Mesenchymal stem cell of the bone marrow (primary cell): Measurements from ENCODE around the genes TNPO2 and RTBDN.

GRCh38 chr19:12723193-12724487, at the start of gene TNPO2:
TSS of gene TNPO2 (minus strand) at chr19:12723932.
- CAGE, long polyA plus RNA = no peak

DNA sequence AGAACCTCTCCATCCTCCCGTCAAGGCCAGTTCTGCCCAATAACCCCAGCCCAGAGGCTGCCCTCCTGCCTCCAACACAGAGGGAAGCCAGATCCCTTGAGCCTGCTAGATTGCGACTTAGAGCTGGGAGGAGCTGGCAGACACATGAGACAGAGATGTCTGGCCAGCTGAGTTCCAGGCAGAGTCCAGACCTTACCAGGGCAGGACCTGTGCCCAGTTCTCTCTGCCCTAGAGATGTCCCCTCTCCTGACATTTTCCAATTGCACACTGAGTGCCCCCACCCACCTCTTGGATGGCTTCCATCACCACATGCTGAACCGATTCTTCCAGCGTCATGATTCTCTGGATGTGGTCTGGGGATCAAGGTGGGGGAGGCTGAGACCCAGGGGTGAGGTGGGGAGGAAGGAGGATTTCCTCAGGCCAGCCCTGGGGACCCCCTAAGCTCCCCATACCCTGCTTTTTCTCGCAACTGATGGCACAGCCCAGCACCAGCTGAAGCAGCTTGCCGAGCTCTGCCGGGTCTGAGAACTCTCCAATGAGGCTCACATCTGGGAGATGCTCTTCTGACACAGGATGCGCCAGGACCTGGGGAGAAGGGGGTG, 2.9 kb downstream of the HOOK2 start:
- CAGE, long polyA plus RNA = no peak

- CAGE, long polyA plus RNA = no peak
These were observed 792 bp downstream of the HOOK2 start for GRCh38 chr19:12774546-12774973.

- CAGE, long polyA plus RNA = no peak
These were observed 3.9 kb upstream of the HOOK2 start for GRCh38 chr19:12779010-12779904.

DNA sequence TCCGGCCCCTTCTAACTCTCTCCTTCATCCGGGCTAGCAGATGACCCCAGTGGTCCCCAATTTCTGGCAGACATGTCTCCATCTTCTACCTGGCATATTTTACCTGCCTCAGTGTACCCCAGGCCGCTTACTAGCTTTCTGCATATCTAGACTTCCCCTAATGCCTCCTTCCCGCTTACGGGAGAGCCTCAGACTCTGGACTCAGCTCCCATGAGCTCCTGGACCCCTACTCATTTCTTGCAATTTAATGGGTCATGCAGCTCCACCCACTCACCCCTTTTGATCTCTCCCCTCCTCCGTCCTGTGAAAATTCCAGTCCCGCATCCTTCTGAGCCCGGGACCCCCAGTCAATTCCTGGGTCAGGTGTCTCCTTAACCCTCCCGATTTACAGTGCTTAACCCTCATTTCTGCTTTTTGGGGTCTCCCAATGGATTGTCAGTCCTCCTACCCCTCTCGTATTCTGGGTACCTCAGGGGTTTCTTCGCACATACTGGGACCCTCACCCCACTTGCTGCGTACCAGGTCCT, 585 bp upstream of the JUNB start:
- CAGE, long polyA plus RNA = no peak

DNA sequence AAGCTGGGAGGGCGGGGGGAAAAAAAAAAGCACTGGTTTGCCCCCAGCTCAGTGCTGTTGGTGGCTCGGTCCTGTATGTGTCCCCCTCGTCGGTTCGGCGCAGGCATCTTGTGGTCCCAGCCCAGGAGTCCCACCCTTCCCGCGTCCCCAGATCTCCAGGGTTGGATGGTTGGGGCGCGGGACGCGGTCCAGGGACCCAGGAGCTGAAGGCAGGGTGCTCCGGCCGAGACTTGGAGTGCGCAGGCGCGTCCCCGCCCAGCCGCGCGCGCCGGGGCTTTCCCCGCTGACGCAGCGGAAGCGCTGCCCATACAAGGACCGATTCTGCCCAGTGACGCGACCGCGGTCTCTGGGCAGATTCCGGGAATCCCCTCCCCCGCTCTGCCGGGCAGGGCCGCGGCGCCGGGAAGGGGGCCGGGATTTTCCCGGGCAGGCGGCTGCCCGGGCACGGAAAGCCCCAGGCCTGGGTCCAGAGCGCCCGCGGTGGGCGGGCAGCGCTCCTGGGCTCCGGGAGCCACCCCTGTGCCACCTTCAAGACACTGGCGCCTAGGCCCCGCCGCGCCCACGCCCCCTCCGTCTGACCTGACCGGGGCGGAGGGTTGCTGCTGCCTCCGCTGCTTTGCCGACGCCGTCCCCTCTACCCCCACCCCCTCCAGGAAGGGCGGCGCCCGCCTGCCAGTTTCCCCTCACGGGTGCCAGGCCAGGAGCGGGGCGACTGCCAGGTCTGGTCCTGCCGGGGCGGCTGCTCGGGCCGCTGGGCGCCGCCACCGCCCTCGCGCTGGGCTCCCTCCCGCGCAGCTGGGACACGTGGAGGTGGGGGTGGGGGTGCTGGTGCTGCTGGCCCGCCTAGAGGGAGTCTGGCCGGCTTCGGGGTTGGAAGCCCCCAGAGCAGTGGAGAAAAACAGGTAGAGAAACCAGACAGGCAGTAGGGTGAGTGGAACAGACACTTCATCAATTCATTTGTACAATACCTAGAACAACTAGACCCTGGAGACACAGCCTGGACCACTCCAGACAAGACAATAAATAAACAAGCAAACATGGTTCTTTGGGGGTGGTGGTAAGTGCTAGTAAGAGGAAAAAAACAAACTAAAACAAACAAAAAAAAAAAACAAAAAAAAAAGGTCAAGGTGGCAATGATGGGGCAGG, 2.4 kb downstream of the JUNB start:
- CAGE, long polyA plus RNA = no peak

- CAGE, long polyA plus RNA = no peak
These were observed at the start of gene RTBDN for GRCh38 chr19:12834214-12834881. TSS of gene RTBDN (minus strand) at chr19:12834579.

GRCh38 chr19:12841053-12841967, 3.0 kb downstream of the MAST1 start:
- CAGE, long polyA plus RNA = no peak

DNA sequence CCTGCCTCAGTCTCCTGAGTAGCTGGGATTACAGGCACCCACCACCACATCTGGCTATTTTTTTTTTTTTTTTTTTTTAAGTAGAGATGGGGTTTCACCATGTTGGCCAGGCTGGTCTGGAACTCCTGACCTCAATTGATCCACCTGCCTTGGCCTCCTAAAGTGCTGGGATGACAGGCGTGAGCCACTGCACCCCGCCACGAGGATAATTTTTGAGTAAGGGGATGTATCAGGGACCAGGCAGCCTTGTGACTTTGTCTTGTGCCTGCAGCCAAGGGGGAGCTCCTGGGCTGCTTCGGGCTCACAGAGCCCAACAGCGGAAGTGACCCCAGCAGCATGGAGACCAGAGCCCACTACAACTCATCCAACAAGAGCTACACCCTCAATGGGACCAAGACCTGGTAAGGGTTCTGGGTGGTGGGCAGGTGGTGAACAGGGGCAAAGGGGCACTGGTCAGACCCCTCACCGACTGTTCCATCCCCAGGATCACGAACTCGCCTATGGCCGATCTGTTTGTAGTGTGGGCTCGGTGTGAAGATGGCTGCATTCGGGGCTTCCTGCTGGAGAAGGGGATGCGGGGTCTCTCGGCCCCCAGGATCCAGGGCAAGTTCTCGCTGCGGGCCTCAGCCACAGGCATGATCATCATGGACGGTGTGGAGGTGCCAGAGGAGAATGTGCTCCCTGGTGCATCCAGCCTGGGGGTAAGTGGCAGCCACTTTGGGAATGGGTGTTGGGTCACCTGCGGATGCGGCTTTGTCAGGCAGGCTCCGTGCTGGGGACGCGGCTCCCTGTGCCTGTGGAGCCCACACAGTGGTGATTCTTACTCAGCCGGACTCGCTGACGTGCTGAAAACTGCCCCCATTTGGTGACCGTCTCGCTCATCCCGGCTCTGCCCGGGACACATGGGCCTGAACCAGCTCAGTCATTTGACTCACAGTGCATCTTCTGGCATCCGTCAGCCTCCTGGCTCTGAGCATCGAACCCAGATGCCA, 5.1 kb downstream of the GCDH start:
- CAGE, long polyA plus RNA = no peak

- CAGE, long polyA plus RNA = no peak
These were observed 7.3 kb downstream of the NFIX start for GRCh38 chr19:13002455-13003127.

DNA sequence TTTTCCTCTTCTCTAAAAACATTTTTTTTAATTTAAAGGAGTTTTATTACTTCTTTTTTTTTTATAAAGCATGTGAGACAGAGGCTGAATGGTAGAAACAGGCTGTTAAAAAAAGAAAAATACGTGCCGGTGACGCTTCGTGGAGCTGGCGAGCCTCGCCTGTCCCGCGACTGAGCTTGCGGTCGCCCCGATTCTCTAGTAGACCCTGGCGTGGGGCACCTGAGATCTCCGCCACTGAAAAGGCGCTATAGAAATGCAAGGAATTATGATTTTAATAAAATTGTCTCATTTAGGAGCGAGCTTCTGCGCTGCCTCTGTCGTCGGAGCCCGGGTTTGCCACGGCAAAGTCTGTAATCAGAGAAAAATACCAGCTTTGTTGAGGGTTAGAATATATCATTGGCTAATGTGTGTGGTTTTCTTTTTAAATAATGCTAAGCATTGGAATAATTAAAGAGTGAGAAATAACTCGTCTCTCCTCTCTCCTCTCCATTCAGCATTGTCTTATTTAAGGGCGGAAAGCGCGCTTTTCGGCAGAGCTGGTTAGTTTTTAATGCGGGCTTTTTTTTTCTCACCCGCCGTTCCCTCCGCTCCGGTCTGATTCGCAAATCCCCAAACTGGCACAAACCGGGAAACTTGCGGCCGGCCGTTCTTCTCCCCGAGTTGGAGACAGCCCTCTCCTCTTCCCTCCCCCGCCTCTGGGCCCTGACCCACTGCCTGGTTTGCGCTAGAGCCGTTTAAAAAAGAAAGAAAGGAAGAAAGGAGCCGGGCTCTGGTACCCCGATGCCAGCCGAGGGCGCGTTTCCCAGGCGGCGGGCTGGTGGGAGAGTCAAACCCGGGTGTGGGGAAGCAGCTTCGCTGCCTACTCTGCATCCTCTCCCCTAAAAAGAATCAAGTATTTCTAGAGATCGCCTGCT, 18.6 kb downstream of the NFIX start:
- CAGE, long polyA plus RNA = no peak

- CAGE, long polyA plus RNA = no peak
These were observed 31.8 kb downstream of the NFIX start for GRCh38 chr19:13026938-13027699.

DNA sequence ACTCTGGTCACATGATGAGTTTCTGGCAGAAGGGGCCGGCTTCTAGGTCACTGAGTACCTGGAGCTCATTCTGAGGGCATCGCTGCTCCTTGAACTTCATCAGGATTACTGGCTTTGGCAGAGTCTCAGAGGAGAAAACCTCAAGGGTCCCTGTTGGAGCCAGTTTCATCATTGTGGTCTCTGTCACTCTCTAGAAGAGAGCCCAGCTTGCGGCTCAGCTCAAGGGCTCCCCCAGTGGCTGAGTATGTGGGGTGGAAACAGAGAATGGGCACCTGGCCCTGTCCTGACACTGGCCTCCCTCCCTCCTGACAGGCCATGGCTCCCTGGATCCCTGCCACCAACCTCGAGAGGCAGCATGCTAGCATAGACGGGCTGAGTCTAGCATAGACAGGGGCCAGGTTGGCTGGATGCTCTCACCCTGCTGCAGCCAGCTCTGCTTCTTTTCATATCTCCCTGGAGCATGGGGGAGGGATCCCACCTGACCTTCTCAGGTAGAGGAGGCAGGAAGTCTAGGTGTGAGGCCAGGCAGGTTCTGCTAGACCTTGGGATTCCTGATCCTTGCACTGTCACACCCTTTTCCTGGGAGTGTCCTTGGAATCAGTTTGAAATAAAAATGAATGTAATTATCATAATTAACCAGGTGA, 38.9 kb downstream of the NFIX start:
- CAGE, long polyA plus RNA = no peak

DNA sequence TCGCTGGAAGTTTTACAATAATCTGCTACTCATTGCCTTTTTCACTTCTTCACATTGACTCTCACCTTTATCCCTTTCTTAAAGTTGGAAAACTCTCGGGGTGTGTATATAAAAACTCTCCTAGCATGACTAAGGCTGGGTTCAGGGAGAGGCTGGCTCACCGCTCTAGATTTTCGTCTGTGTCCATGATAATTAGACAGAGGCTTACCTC, 39.3 kb downstream of the NFIX start:
- CAGE, long polyA plus RNA = no peak

DNA sequence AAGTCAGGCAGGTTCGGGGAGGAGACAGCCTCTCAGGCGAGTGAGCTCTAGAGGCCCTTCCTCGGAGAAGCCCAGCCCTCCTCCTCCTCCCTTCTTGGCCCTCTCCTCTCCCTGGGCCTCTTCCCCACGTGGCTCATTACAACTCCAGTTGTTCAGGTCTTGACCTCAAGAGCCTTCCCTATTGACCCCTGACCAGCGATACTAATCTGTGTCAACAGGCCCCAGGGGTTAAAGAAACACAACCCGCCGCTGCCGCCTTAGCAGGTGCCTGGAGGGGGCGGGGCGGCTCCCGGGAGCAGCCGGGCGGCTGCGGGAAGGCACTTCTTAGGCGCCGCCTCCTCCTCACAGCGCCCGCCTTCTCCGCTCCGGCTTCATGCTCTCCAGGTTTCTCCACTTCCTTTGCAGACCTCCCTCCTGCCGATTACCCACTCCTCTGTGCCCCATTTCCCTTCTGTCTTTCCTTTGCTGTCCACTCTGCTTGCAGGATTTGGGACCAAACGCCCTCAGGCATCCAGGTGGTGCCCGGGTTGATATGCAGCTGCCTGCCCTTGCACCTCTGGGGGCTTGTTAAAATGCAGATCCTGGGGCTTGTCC, 51.0 kb downstream of the LYL1 start:
- CAGE, long polyA plus RNA = no peak

GRCh38 chr19:13052733-13053583, 49.7 kb downstream of the LYL1 start:
- CAGE, long polyA plus RNA = no peak

- CAGE, long polyA plus RNA = no peak
These were observed 33.0 kb downstream of the LYL1 start for GRCh38 chr19:13069421-13070369.

- CAGE, long polyA plus RNA = no peak
These were observed 27.3 kb downstream of the LYL1 start for GRCh38 chr19:13075235-13075912.

DNA sequence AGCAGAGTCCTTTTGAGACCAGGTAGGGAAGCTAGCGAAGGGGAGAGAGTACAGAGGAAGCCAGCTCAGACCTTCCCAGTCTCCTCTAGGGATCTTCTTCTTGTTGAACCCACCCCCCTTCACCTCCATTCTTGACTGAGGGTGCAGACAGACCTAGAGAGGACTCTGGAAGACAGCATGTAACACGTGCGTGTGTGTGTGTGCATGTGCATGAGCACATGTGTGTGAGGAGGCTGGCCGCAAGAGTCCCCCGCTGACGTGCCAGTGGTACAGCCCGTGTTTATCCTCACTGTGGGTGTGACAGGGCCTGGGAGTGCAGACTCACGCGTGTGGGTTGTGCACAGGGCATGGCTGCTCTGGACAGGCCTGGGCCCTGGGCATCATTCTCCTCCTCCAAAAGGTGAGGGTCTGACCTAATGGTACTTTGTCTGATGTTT, 26.4 kb downstream of the LYL1 start:
- CAGE, long polyA plus RNA = no peak

DNA sequence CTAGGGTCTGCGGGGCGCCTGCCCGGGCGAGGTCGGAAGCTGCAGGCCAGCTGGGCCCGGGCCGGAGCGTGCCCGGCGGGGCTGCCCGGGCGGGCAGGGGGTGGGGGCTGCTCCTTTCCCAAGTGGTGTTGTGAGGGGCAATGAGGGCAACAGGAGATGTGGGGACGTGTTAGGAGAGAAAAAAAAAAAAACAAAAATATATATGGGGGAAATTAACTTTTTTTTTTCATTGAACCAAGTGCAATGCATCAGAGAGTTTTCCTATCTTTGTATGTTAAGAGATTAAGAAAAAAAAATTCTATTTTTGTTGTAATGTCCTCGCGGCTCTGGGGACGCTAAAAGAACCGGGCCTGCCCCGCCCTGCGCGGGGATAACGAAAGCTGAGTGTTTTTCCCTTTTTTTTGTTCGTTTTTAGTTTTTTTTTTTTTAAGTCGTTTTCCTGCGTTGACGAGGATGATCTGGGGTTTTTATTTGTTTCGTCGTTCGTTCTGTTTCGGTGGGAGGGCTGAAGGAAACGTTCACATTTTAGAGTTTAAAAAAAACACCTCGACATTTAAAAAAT, 5.8 kb downstream of the LYL1 start:
- CAGE, long polyA plus RNA = no peak